Neural cell (in vitro differentiated cells): ENCODE data around the genes CTXN2, SLC12A1, SECISBP2L and GABPB1.

DNA sequence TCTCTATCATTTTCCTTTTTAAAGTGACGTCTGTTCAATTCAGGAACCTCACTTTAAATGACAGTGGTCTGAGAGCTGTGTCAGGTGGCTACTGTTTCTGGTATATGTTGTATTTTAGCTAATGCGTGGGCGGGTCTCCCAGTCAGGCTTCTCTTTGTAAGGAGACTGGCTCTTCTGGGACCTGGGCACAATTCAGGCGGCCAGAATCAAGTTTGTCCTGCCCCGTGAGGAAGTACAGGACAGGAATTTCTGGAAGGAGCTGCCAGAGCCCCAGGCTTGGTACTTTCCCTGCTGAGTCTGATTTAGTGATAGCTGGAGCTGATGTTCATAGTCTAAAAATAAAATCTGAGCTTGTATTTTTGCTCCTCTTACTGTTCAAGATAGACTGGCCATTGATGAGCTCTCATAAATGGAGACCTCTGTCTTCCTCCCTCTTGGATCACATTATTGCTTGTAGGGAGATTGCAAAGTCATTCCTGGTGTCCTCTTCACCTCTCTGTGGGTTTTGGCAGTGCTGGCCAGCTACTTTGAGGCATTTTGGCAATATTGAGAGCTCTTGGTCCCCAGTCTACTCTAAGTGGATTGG is 25.6 kb downstream of the SQOR start:
- RAMPAGE, long total RNA = no peak

DNA sequence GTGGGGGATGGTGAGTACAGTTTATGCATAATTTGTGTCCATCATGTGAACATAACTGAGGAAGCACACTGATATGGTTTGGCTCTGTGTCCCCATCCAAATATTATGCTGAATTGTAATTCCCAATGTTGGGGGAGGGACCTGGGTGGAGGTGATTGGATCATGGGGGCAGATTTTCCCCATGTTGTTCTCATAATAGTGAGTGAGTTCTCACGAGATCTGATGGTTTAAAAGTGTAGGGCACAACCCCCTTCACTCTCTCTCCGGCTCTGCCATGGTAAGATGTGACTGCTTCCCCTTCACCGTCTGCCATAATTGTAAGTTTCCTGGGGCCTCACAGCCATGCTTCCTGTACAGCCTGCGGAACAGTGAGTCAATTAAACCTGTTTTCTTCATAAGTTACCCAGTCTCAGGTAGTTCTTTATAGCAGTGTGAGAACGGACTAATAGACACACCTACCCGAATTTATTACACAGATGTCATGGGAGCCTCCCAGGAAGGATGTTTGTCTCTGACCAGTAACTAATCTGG is 314.1 kb downstream of the SQOR start:
- RAMPAGE, long total RNA = no peak

GRCh38 chr15:47066344-47066785 is 650.9 kb upstream of the SEMA6D start:
- RAMPAGE, long total RNA = no peak

- RAMPAGE, long total RNA = no peak
Measured at GRCh38 chr15:48190823-48191373, 567 bp upstream of the CTXN2 start.

GRCh38 chr15:48191513-48192414 is at the start of gene CTXN2:
CTXN2 (plus strand) TSS chr15:48191665.
- RAMPAGE, long total RNA = start-site peak on the minus strand at chr15:48191616-48191782, 39 and 13 reads in 2 replicates

GRCh38 chr15:48205957-48206584 is at the start of gene SLC12A1:
SLC12A1 (plus strand) TSS chr15:48206302.
- RAMPAGE, long total RNA = no peak

- RAMPAGE, long total RNA = no peak
Measured at GRCh38 chr15:48456463-48456997, 125.3 kb downstream of the DUT start.

GRCh38 chr15:48644116-48645204 is 1.0 kb downstream of the FBN1 start:
- RAMPAGE, long total RNA = no peak

- RAMPAGE, long total RNA = no peak
Measured at GRCh38 chr15:48762224-48762897, 48.5 kb downstream of the CEP152 start.

- RAMPAGE, long total RNA = no peak
Measured at GRCh38 chr15:48987010-48987675, 23.4 kb upstream of the SHC4 start.

DNA sequence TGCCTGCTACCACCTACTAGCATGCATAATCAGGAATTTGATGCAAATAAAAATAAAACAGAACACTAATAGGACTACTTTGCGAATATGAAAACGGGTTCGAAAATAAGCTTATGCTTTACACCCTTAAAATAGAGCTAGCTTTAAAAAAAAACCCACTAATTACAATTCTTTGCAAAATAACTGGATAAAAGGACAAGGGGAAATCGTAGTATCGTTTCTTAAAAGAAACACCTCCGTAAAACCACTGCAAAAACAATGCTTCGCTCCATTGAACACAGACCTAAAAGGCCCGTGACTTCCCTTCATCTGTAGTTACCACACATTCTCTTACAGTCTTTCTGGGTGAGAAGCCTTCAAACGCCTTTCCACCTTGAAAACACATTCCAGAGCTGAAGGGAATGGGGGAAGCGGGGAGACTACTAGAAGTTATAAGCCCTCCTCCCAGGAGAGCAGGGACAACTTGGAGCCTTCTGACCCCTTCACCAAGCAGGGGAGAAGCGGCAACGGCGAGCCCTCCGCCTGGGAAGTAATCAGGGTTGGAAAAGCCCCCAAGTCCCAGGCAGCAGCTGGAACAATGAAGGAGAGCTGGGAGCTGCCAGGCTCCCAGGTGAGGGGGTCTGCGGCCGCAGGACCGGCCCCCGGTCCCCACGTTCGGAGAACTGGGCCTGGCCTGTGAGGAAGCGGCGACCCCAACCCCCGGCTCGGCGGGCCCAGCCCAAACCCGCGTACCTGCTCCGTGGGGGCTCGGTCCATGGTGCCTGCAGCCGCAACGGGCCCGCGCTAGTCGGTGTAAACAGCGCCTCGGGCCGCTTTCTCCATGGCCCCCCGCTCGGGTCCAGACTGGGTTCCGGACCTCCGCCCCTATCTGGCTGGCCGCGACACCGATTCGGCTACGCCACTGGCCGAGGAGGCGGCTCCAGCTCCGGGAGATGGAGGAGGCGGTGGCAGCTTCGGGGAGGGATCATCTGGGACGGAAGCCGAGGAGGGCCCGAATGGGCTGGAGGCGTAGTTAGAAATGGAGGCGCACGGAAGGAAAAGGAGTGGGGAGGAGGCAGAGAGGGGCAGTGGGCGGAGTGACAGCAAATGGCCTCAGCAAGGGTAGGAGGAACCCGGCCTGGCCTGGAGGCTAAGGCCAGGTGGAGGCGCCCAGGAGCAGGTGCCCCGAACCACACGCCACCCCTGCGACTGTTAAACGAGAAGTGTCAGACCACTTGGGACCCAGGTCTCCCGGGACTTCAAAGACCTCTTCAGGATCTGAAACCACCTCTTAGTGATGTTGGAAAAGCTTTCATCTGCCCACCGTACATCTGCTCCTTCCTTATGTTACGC is at the start of gene SECISBP2L:
SECISBP2L (minus strand) TSS at position 903 of the 1,332 bp plus-strand sequence.
- RAMPAGE, long total RNA = start-site peak on the minus strand centred at position 885 of the sequence, 130 bp wide, 2,136 and 4,414 reads in 2 replicates

GRCh38 chr15:49149135-49149864 is 6.1 kb downstream of the COPS2 start:
- RAMPAGE, long total RNA = no peak

- RAMPAGE, long total RNA = no peak
Measured at GRCh38 chr15:49619940-49620556, 570 bp downstream of the FAM227B start.

- RAMPAGE, long total RNA = no peak
Measured at GRCh38 chr15:50184895-50185408, 3.0 kb downstream of the SLC27A2 start.

DNA sequence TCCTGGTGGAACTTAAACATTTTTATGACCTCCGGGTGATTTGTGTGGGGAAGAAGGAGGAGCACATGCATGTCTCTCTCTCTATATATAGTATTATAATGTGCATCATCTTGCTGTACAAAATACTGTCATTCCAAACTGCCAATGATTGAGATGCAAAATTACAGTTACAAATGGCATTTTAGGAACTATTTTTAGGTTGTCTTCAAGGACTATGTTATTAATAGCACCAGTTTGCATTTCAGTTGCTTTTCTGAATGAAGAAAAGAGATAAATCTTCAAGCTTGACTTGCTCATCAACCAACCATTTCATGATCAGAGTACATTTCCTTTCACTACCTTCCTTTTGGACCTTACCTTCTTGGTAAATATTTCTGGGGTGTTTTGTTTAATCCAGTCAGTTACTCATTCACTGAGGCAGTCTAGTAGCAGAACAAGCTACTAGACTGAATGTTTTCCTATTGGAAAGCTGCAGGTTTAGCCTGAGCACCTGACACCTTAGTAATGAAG is 8.1 kb downstream of the SLC27A2 start:
- RAMPAGE, long total RNA = no peak

GRCh38 chr15:50352889-50353268 is 2.1 kb downstream of the GABPB1 start:
- RAMPAGE, long total RNA = no peak

DNA sequence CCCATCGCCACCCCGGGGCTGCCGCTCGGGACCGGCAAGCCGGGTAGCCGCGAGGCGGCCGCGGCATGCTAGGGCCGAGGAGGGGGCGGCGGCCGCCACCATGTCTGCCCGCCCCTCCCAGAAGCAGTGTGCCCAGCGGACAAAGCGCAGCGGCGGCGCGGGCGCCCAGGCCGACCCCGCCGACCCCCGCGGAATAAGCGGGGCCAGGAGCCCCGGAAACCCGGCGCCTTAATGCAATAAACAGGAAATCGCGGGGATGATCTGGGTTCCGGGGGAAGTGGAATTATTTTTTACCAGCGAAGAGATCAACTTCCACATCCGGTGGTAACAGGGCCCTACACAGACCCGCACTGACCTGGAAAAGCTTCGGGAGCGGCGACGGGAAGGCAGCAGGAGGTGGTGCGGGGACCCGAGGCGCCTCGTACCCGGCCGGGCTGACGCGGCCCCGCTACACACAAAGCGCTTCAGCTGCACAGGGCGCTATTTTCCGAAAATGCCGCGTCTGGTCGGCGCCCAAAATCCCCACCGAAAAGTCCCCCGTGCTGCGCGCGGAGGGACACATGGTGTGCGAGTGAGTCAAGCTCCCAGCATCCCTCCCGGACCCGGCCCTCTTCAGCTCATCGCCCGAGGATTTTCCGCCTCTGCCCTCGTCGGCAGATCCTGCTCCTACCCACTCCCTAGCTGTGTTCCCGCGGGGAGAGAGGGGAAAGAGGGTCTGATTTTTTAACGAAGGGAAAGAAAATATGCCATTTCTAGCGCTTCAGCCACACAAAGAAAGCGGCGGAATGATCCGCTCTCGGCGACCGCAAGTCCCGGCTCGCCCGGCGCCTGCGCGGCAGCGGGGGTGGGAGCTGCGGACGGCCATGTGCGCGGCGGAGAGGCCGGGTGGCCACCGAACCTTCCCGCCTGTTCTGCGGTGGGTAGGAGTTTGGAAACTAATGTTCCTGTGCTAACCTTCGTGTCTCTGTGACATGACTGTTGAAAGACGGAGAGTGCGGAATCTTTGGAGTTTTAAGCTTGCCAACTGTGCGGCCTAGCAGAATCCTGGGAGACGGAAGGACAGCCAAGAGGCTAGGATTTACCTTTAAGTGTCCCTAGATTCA is at the start of gene GABPB1:
GABPB1 (minus strand) TSS at position 569 of the 1,103 bp plus-strand sequence.
- RAMPAGE, long total RNA = start-site peak on the plus strand centred at position 355 of the sequence, 83 bp wide, 511 and 311 reads in 2 replicates; start-site peak on the plus strand centred at position 604 of the sequence, 100 bp wide, 110 and 214 reads in 2 replicates; start-site peak on the plus strand centred at position 847 of the sequence, 57 bp wide, 787 and 1,237 reads in 2 replicates

DNA sequence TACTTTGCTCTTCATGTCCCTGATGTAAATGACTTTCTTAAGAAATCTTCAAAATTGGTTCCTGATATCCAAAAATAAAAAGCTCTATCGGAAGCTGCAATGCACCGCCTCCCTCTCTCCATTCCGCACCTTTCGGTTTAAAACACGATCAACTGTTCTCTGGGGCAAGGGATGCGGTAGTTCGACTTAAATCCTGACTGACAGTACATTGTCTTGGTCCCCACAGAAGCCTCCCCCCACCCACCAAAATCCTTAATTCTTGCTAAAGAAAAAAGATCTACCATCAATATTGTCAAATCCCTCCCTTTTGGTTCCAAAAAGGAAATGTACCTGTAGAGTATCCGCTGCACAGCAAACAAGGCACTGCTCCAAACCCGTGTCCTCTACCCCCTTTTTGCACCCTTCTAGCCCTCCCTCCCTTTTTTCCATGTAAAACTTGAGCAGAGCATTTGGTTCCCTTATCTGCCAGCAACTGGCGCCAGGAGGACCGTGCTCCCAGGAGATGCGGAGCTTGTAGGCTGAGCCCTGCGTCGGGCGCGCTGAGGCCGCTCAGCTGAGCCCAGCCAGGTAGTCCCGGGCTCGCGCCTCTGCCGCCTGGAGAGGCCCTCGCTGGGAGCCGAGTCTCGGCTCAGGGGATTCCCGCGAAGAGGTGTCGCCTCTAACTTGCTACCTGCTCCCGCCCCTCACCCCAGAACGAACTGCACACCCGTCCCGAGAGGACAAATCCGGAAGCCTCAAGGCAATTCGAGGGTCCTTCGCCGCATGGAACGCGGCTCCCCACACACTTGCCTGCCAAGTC is 727 bp downstream of the TRPM7 start:
- RAMPAGE, long total RNA = no peak

DNA sequence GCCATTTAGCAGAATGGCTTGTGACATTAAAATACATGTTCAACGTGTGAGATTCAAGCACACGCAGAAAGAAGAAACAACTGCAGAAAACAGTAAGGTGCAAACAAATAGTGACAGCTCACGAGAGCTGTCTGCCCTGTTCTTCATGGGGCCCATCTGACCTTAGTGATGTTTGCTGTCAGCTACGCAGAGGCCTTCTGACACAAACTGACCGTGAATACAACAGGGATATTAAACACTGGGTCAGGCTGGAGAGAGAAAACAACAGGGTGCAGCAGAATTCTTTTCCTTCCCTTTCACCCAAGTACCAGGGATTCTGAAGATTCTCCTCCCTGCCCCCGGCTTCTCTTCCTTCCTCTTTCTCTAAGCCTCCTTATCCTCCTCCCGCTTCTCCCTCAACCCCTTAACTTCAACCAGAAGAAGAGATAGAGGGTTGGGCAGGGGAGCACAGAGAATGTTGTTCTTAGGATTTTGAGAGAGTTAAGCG is 2.2 kb downstream of the TNFAIP8L3 start:
- RAMPAGE, long total RNA = no peak

- RAMPAGE, long total RNA = no peak
Measured at GRCh38 chr15:51160047-51160317, 65.3 kb upstream of the TNFAIP8L3 start.